A172 (cell line): ENCODE measurements around a stretch of chr12.

- RAMPAGE, long total RNA = no peak
These were observed 91.0 kb downstream of the NOC4L start for GRCh38 chr12:132235160-132235719.

GRCh38 chr12:132310271-132310958 lies 19.0 kb downstream of the GALNT9 start:
- RAMPAGE, long total RNA = no peak

- RAMPAGE, long total RNA = no peak
These were observed 64.0 kb upstream of the GALNT9 start for GRCh38 chr12:132393419-132393812.

DNA sequence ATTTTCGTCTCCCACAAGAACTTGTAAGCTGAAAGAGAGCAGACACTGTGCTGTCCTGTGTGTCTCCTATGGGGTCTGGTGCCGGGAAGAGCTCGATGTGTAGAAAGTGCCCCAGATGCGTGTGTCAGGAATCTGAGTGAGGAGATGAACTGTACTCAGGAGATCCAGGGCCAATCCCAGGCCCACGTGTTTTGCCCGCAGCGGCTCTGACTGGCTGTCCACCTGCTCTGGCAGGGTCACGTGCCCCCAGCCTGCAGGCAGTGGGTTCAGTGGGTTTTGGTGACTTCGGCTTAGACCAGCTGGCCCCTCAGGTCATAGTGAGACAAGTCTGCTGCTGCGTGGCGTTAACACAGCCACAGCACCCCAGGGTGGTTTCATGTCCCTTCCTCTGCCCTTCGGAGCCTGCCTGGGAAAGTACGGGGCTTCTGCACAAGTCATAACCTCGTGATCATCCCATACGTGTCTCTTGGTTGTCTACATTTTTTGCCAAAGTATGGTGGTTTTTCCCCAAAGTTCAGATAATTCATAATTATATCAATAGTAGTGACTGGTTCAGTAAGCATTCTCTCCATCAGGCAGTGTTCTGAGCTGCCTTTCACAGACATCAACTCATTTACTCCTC lies 2.6 kb downstream of the FBRSL1 start:
- RAMPAGE, long total RNA = no peak

DNA sequence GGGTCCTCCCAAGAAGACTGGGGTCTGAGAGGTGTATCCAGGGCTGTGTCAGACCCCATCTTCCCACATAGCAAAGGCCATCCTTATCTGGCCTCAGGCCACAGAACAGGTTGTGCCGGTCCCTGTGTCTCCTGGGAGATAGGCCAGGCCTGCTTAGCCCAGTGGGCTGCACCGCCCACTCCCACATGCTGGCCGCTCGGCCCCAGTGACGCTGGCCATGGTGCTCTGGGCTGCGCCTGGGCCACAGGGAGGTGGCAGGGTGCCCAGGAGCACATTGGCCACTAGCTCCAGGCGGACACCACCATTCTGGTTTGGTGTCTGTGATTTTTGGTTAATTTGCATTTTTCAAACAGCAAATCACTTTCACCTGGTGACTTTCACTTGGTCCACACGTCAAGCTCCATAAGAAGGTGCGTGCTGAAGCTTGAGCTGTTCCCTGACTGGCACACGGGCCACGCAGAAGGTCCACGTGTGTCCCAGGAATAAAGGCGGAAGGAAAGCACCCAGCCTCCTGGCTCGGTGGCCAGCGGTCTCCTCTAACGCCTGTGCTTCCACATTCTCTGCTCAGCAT lies 4.5 kb downstream of the FBRSL1 start:
- RAMPAGE, long total RNA = no peak

GRCh38 chr12:132602809-132603356 lies 7.5 kb downstream of the LRCOL1 start:
- RAMPAGE, long total RNA = no peak

- RAMPAGE, long total RNA = no peak
These were observed 1.5 kb downstream of the LRCOL1 start for GRCh38 chr12:132608744-132609374.

GRCh38 chr12:132676380-132676998 lies 10.7 kb downstream of the POLE start:
- RAMPAGE, long total RNA = no peak

DNA sequence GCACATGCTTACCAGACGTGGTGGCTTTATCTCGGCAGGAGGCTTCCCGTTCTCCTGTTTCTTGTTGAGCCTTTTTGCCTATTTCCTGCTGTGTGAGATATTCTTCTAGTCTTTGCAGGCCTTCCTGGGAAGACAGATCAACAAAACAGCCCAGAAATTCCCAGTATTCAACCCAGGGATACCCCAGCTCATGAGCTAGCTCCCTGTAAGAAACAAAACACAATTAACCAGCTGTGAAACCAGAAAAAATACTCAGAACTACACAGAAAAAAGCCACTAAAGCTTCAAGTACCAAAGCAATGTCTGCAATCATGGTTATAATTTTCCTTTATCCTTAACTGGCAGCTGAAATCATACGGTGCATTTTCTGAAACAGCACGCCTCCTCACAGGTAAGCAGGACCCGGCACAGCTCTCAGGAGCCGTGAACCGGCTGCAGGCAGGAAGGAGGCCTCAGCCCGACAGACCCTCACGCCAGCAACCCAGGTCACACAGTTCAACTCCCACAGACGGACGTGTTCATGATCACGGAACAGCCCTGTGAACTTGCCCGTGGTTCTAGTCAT lies 23.8 kb downstream of the PGAM5 start:
- RAMPAGE, long total RNA = no peak

- RAMPAGE, long total RNA = no peak
These were observed 4.0 kb upstream of the GOLGA3 start for GRCh38 chr12:132832746-132832947.

GRCh38 chr12:132955345-132955682 lies 792 bp downstream of the ZNF605 start:
- RAMPAGE, long total RNA = no peak

GRCh38 chr12:133202627-133203704 lies 21.7 kb downstream of the ZNF268 start:
- RAMPAGE, long total RNA = no peak